ENCODE measurements around the genes CHRNA10 and OR52B4.

- PRO-cap, 2 experiments = no peak in any of the 2 experiments
These were observed 80.6 kb downstream of the CDKN1C start for GRCh38 chr11:2804869-2805457.

DNA sequence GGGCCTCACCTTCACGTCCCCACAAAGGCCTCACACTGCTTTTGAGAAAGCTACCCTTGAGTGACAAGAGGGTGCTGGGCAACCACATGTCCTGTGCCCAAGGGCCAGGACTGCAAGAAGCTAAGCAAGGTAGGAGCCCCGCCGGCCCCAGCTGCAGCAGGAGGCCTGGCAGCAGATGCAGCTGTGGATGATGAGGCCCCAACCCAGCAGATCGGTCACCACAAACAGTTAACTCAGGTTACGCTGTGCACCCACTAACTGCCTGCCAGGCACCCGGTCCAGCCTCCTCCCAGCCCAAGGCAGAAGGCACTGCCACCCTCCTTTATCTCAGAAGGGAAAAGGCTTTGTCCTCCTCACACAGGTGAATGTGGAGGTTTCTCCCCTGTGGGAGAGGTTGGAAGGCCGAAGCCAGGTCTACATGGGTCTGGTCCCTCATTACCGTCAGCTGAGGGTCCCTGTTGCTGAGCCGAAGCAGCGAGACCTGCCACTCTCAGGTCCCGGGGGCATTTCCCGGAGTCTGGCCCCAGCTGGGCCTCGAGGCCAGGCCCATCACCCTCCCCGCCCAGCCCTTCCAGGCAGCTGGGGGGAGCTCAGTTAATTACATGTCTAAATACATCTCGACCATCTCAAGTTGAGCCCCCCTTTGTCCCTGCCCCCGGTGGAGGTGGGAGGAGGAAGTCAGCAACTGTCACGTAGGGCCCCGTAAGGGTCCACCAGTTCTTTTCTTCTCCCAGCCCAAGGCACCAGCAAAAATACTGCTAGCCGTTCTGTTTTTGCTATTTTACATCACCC lies 3.8 kb downstream of the CDKN1C start:
- PRO-cap, 2 experiments = no peak in any of the 2 experiments

DNA sequence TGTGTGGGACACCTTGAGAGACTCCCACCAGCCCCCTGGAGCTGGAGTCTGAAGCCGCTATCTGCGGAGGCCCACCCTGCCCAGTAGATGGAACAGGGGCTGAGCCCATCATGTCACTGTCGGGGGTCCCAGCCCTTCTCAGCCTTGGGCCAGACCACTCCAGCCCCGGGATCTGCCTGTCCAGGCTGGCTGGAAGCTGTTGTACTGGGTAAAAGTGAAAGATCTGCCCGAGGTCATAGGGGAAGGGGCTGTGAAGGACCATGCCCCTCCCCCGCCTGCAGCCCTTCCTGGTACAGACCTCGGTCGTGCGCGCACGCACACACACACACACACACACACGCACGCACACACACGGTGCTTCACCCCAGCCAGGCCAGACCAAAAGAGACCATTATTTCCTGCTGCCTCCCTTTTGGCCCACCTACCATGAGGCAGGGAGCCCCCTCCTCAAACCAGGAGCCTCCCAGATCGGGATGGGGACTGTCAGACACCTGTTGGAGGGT lies 1.0 kb upstream of the CDKN1C start:
- PRO-cap, 2 experiments = no peak in any of the 2 experiments

- PRO-cap, 2 experiments = peak in 2 of 2 experiments; most common plus-strand start chr11:2903339 (in 1); most common minus-strand start chr11:2903273 (in 2)
These were observed 1.2 kb downstream of the SLC22A18 start for GRCh38 chr11:2903006-2903959.

DNA sequence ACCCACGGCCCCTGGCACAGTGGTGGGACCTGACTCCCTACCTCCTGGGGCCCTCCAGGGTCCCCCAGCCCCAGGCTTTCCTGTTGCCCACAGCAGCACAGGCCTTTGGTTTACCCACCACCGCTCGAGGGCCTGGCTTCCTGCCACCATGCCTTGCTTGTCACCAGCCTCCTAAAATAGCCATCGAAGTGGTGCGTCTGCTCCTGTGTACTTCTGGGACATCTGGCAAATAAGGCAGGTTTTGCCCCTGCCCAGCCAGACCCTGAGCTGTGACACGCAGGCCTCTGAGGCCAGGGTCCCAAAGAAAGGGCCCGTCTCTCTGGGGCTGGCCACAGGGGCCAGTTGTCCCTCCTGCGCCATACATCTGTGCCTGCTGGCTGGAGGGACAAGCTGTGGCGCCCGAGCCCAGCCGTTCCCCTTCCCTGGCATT lies 12.5 kb downstream of the SLC22A18 start:
- PRO-cap, 2 experiments = no peak in any of the 2 experiments

DNA sequence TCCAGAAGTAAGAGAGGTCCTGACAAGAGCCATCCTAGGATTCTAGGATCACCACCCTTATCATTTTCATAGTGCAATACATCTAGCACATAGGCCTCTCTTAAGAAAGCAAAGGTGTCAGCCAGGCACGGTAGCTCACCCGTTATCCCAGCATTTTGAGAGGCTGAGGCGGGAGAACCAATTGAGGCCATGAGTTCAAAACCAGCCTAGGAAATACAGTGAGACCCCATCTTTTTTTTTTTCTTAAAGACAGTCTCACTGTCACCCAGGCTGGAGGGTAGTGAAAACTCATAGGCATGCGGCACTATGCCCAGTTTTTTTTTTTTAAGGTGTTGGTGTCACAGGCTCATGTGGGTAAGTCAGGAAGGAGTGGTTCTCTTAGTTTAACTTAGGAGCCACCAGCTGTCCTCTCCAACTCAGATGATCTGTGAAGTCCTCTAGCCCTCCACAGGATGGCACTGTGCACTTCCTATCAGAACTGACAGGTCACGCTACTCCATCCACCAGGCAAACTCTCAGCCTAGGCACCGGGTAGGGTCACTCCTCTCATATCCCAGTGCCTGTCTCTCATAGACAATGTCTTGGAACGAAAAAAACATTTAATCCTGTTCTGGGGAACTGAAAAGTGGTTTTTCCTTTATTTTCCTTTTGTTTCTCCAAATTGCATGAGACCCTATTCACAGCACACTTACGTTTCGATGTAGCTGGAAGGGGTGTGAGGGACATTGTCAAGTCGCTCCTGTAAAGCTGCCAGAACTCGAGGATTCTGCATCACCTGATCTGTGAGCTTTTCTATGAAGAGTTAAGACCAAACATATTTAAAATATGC lies 16.6 kb downstream of the NAP1L4 start:
- PRO-cap, 2 experiments = no peak in any of the 2 experiments

DNA sequence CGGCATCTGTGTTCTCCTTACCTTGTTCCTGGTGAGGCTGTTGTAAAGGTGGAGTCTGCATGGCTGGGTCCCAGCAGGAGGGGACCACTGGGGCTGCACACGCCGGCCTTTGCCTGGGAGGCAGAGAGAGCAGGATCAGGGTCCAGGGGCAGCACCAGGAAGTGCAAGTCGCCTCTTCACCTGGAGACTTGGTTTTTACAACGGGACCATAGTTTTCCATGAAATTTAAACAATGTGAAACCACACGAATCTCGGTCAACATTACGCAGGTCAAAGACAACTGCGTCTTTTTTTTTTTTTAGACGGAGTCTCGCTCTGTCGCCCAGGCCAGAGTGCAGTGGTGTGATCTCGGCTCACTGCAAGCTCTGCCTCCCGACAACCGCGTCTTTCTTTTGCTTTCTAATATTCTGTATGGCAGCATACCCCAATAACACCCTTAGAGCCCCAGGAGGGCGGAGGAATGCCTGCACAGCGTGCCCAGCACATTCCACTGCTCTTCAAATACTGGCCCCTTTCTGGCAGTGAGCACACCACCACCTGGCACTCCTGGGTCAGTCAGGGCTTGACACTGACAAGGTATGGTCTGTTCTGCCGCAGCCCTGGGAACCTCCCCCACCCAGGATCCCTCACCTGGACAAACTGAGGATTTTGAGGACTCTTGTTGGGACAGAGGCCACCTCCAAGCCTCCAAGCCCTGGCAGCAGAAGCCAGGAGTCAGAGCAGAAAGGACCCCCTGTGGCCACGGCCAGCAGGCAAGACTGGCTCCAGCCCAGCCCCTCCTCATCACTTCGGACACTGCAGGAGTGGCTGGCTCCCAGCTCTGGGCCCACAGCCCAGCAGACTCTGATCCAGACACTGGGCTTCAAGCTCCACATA lies 14.8 kb downstream of the CARS1 start:
- PRO-cap, 2 experiments = no peak in any of the 2 experiments

DNA sequence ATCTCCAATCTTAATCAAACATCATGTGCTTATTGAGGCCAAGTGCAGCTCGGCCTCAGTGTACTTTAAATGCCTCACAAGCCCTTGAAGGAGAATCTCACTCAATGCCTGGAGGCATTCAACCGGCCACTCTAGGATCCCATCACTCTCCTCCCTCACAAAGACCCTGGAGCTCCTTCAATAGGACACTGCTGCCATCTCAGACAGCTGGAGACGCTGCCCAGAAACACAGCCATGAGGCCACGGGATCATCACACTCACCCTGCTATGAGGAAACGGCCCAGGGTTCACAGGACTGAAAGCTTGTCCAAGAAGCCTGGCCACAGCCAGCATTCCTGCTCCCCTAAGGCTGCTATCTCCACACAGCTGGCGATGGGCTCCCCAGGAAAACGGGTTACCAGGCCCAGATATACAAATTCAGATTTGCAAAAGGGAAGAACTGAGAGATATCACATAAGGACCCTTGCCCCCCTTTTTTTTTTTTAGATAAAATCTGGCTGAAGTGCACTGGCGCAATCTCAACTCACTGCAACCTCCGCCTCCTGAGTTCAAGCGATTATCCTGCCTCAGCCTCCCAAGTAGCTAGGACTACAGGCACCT lies 13.2 kb downstream of the CARS1 start:
- PRO-cap, 2 experiments = no peak in any of the 2 experiments

DNA sequence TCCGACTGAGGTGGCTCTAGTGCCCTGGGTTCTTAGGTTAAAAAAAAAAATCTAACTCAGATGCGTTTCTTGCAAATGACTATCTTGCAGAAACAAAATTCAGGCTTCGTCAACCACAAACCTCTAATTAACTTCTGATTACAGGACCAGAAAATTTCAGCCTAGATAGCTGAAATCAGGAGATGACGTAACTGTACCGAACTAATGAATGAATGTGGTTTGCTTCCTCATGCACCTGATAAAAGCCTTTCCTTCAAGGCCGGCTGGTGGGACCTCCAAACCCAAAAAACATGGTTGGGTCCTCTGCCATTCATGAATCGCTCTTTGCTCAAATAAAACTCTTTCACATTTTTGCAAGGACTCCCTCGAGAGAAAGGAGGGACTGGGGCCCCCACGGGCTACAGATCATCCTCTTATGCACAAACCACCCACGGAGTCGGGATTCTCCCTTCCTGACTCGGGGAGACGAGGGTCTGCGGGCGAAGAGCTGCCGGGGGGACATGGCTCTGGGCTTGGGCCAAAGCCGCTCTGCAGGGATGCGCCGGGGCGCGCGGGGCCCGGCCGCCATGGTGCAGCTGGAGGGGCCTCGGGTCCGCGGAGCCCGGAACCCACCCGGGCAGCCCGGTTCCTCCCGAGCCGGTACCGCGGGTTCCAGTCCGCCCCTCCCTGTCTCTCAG lies 469 bp downstream of the ZNF195 start:
- PRO-cap, 2 experiments = no peak in any of the 2 experiments

GRCh38 chr11:3671160-3671535 lies at the start of gene CHRNA10:
CHRNA10 (minus strand) TSS chr11:3671384.
- PRO-cap, 2 experiments = no peak in any of the 2 experiments

DNA sequence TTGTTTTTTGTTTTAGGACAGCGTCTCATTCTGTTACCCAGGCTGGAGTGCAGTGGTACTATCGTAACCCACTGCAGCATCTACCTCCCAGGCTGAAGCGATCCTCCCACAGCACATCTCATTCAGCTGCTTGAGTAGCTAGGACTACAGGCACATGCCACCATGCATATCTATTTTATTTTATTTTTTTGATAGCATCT lies 46.8 kb downstream of the NUP98 start:
- PRO-cap, 2 experiments = no peak in any of the 2 experiments

GRCh38 chr11:3826398-3827335 lies 14.1 kb downstream of the RHOG start:
- PRO-cap, 2 experiments = no peak in any of the 2 experiments

- PRO-cap, 2 experiments = no peak in any of the 2 experiments
These were observed 5.0 kb downstream of the RHOG start for GRCh38 chr11:3835670-3836164.

GRCh38 chr11:3837489-3838196 lies 3.1 kb downstream of the RHOG start:
- PRO-cap, 2 experiments = peak in 2 of 2 experiments; most common plus-strand start chr11:3838016 (in 2)

- PRO-cap, 2 experiments = no peak in any of the 2 experiments
These were observed 274 bp upstream of the STIM1 start for GRCh38 chr11:3855271-3855509.

DNA sequence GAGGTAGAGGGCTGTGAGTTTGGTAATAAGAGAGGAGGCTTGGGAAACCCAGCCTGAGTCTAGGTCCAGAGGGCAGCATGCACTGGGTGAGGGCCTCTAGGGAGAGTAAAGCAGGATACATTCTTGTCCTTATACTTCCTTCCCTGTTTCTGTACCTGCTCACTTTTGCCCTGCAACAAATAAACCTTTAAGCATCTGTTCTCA lies 31.6 kb downstream of the STIM1 start:
- PRO-cap, 2 experiments = peak in 2 of 2 experiments; most common plus-strand start position 56 of the sequence (in 2)

DNA sequence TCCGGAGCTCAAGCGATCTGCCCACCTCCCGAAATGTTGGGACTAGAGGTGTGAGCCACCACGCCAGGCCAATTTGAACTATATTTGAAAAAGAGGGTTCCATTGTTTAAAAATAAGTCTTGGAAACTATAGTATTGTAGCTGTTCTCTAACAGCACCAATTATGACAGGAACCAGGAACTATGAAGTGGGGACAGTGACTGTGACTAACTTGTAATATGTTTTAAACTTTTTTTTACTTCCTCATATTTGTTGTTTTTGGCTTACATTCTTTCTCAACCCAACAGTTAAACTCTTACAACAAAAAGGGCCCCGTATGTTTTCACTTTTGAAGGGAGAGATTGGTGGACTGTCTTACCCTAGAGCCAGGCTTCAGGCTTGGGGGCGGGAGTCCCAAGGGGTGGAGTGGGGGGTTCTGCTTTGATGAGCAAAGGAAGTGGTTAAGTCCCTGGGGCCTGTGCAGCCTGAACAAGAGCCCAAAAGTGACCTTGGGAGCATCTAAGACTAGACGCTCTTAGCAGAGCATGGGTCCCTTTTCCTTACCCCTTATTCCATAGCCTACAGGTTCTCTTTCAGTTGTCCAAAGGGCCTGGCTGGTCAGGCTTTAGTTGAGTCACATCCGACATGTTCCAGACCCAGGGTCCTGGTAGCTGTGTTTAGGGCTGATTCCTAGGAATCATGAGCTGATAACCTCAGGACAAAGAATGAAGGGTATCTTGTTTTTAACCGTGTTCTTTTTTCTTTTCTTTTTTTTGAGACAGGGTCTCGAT lies 38.7 kb downstream of the STIM1 start:
- PRO-cap, 2 experiments = no peak in any of the 2 experiments

- PRO-cap, 2 experiments = no peak in any of the 2 experiments
These were observed 83.6 kb downstream of the STIM1 start for GRCh38 chr11:3938988-3939548.

DNA sequence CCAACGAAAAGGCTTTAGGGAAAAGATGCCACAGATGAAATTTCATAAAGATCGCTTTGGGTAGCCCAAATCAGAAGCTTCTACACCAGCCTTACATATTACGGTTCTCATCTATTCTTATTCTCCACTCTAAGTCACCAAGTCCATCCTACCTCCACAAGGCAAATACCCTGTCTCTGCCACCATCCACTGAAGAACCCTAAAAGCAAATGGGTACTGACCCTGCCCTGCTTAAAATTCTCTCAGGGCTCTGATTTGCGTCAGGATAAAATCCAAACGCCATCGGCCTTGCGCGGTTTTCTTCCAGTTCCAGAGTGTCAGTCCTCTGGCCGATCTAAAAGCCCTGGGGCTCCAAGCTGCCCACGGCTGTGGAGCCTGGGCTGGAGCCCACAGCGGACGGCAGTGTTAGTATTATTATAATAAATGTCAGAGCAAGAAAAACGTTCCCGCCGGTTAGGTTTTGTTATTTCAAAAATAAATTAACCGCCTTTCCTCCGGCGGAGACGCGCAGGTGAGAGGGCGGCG lies 518 bp upstream of the RRM1 start:
- PRO-cap, 2 experiments = peak in 1 of 2 experiments; most common plus-strand start position 306 of the sequence (in 1)

- PRO-cap, 2 experiments = no peak in any of the 2 experiments
These were observed at the start of gene OR52B4 for GRCh38 chr11:4368135-4368567. OR52B4 (minus strand) TSS chr11:4368386.

Measured in Metastatic Liver Carcinoma in the Adrenal Gland (tissue), 2 donors.